Tibial nerve (tissue), 3 donors: Measurements from ENCODE around the gene DROSHA.

DNA sequence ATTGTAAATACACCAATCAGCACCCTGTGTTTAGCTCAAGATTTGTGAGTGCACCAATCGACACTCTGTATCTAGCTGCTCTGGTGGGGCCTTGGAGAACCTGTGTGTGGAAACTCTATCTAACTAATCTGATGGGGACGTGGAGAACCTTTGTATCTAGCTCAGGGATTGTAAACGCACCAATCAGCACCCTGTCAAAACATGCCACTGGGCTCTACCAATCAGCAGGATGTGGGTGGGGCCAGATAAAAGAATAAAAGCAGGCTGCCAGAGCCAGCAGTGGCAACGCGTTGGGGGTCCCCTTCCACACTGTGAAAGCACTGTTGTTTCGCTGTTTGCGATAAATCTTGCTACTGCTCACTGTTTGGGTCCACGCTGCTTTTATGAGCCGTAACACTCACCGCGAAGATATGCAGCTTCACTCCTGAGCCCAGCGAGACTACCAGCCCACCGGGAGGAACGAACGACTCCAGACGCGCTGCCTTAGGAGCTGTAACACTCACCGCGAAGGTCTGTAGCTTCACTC lies 82.1 kb upstream of the CDH9 start:
- PRO-cap = no peak
- RAMPAGE, long total RNA, 3 experiments = no peak in any of the 3 experiments

GRCh38 chr5:30100774-30101295 lies 1092.7 kb upstream of the CDH6 start:
- PRO-cap = no peak
- RAMPAGE, long total RNA, 3 experiments = no peak in any of the 3 experiments

DNA sequence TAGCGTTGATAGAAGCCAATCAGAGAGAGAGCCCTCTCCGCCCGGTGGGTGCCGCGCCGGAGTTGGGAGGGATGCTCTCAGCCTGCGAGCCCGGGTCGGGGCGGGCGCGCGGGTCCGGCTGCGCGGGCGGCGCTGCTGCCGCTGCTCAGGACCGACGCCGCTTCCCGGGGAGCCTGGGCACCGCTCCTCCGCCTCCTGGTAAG lies 359 bp downstream of the CDH6 start:
- PRO-cap = no peak
- RAMPAGE, long total RNA, 3 experiments = no peak in any of the 3 experiments

DNA sequence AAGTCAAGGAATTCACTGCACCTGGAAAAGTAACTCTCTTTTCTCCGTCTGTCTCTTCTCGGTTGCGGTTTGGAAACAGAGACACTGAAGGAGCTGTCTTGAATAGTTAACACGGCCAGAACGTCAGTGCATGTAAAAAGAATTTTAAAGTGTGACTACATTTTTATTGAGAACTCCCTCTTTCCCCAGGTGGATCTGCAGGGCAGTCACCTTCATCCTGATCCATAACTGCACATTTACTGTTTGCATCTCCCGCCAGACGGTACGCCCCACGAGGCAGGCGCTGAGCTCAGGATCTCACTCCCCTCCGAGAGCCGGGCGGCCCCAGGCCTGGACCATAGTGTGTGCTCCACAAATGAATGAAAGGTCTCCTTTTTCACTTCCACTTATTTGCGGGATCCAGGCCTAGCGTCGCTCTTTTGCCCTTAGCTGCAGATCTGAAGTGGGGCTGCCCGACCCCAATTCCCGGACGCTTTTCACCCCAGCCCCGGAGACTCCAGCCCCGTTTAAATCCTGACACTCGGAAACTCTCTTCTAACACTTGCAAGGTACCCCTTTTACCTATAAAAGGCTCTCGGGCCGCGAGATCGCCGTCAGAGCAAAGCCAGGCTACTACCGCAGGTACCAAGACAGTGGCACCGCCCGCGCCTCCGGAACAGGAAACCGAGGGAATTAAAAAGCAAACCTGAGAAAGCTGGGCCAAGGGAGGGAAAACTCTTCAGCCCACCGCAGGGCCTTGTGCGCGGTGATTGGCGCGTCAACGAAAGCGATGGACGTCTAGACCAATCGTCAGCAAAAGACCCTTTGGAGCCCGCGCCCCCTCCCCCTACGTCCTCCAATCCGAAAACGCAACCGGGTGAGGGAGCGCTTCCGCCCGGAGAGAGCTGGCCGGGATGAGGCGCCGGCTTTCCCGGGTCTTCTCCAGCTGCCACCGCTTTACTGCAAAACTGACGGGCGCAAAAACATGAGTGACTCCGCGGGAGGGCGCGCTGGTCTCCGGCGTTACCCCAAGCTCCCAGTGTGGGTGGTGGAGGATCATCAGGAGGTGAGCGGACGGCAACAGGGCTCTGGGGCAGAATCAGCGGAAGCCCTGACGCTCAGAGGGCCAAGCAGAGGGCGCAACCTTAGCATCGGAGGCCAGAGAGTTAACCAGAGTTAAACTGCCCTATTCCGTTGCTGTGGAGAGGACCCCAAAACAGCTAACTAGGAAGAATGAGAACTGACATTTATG lies at the start of gene DROSHA:
Gene DROSHA, minus strand, starts transcription at position 665 of the 1,231 bp plus-strand sequence.
- PRO-cap = bidirectional peak, plus-strand start at position 877 of the sequence, minus-strand start at position 657 of the sequence
- RAMPAGE, long total RNA, 3 experiments = start-site peak on the plus strand in 3 of 3 experiments, centred at positions 873 to 886 of the sequence, 24 to 464 reads per replicate; start-site peak on the minus strand in 3 of 3 experiments, centred at positions 639 to 651 of the sequence, 88 to 180 reads per replicate

- PRO-cap = no peak
- RAMPAGE, long total RNA, 3 experiments = no peak in any of the 3 experiments
These were observed 32.4 kb downstream of the PDZD2 start for GRCh38 chr5:31671342-31671684.

GRCh38 chr5:31785936-31786432 lies 147.1 kb downstream of the PDZD2 start:
- PRO-cap = no peak
- RAMPAGE, long total RNA, 3 experiments = no peak in any of the 3 experiments

DNA sequence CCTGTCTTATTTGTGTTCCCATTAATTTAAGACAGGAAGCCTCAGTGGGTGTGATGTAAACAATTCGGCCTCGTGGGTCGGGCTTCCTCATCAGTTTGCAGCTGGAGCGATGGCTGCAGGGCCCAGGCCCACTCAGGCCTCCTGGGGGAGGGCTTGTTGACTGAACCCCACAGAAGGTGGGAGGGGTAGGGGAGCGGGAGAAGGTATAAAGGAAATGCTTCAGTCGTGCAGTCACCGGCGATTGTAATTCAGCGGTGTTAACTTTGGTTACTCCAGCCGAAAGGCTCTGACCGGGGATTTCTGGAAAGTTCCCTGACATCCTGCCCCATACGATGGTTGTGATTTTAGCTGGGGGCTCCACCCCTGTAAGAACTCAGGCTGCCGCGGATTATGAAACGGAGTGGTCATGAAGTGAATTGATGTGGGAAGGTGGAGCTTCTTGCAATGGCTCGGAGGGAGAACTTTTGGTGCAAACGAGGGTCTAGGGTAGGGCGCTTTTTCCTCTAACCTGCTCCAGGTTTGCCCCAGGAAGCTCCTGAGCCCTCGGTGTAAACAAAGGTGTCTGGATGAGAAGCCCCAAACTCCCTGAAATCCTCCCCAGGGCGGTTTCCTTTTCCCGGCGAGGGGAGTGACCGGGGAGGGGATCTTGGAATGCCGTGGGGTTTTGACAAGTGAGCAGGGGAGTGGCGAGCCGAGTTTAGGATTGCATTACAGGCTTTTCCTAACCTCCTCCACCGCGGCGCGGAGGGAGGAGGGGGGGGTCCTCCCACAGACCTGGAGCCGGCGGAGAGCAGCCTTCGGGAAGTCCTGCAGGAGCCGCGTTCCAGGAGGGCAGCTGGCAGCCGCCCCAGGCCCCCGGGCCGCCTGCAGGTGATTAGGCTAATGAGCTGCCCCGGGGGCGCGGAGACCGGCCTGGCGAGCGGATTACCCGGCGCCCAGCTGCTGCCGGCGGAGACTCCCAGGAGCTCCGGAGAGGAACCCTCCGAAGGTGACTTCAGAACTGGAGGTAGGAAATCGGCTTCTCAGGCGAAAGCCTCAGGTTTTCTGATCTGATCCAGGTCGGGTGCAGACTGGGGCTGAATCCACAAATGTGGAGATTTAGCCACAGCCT lies 215.6 kb downstream of the PDZD2 start:
- PRO-cap = bidirectional peak, plus-strand start at position 93 of the sequence, minus-strand start at position 97 of the sequence; bidirectional peak, plus-strand start at position 234 of the sequence, minus-strand start at position 243 of the sequence; bidirectional peak, plus-strand start at position 803 of the sequence, minus-strand start at position 699 of the sequence
- RAMPAGE, long total RNA, 3 experiments = start-site peak on the plus strand in 3 of 3 experiments, centred at positions 262 to 754 of the sequence, 21 to 286 reads per replicate

GRCh38 chr5:32071676-32072059 lies 102.5 kb downstream of the GOLPH3 start:
- PRO-cap = no peak
- RAMPAGE, long total RNA, 3 experiments = no peak in any of the 3 experiments

GRCh38 chr5:32090713-32091060 lies 83.4 kb downstream of the GOLPH3 start:
- PRO-cap = no peak
- RAMPAGE, long total RNA, 3 experiments = no peak in any of the 3 experiments

- PRO-cap = no peak
- RAMPAGE, long total RNA, 3 experiments = no peak in any of the 3 experiments
These were observed 39.2 kb downstream of the GOLPH3 start for GRCh38 chr5:32134736-32135438.

- PRO-cap = bidirectional peak, plus-strand start at chr5:32173593, minus-strand start at chr5:32173302
- RAMPAGE, long total RNA, 3 experiments = start-site peak on the plus strand in 2 of 3 experiments, at chr5:32173366-32173415 at its widest, 5 to 9 reads per replicate
These were observed 826 bp downstream of the GOLPH3 start for GRCh38 chr5:32173206-32173779.

GRCh38 chr5:32232287-32232937 lies 58.3 kb upstream of the GOLPH3 start:
- PRO-cap = no peak
- RAMPAGE, long total RNA, 3 experiments = no peak in any of the 3 experiments

- PRO-cap = no peak
- RAMPAGE, long total RNA, 3 experiments = no peak in any of the 3 experiments
These were observed 42.2 kb downstream of the ZFR start for GRCh38 chr5:32402269-32402859.

- PRO-cap = no peak
- RAMPAGE, long total RNA, 3 experiments = no peak in any of the 3 experiments
These were observed 1.7 kb downstream of the NPR3 start for GRCh38 chr5:32712727-32713288.

- PRO-cap = no peak
- RAMPAGE, long total RNA, 3 experiments = no peak in any of the 3 experiments
These were observed 84.8 kb downstream of the ADAMTS12 start for GRCh38 chr5:33806870-33807471.

DNA sequence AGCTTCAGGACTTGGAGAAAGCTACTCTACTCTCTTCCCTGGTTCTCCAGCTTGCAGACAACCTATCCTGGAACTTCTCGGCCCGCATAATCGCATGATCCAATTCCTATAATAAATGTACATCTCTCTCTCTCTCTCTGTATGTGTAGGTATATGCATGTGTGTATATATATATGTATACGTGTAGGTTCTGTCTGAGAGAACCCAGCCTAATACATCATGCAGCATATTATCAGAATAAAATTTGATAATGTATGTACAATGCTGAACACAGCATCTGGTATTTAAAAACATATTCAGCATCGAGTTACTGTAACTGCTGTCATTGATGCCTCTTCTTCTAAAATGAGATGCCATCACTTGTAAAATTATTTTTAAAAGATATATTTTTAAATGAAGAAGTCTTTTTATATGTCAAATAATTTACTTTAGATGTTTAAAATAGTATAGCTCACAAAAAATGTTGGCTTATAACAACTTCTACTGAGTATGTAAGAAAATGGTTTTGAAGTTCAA lies 122.3 kb upstream of the C1QTNF3 start:
- PRO-cap = no peak
- RAMPAGE, long total RNA, 3 experiments = no peak in any of the 3 experiments

DNA sequence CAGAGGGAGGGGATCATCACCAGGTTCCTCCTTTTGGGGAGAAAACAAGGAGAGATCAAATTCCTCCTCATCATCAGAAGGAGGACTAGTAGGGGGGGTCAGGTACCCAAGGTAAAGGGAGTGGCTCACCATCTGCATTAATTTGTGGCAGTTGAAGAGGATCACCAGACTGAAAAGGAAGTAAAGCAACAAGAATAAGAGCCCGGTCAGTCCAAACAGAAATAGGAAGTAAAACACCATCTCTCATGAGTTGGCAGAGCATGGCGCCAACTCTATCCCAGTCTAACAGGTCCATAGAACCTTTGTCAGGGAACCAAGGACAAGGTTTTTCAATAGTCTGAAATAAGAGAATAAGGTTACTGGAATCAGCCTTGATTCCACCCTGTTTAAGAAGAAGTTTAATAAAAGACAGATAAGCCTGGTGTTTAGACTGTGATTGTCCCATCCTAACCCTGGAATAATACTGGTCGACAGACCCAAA lies 189.0 kb upstream of the RAI14 start:
- PRO-cap = no peak
- RAMPAGE, long total RNA, 3 experiments = no peak in any of the 3 experiments

GRCh38 chr5:34564093-34565231 lies 91.7 kb upstream of the RAI14 start:
- PRO-cap = no peak
- RAMPAGE, long total RNA, 3 experiments = no peak in any of the 3 experiments

DNA sequence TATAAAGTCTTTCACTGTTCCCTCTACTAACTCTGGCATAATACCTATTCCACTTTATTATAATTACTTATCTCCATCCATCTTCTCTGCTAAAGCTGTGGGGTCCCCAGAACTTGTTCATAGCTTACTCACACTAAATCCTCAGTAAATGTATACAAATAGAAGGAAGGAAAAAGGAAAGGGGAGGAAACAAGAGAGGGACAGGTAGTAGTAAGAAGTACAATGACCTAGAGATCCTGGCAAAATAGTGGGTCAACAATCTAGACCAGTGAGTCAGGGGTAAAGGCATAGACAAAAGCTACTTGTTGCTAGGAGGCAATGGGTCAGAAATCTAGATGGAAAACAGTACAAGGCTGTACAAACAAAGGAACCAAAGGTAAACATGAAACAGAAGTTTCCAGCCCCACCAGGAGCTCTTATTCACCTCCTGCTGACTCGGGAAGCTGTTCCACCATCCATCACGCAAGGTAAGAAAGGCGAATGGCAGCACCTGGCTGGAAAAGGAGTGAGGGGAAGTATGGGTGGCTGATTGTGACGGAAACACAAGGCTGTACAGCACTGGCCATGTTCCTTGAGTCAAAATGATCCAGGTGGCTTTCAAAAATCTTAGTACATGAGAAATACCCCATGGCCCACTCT lies 70.6 kb upstream of the RAI14 start:
- PRO-cap = no peak
- RAMPAGE, long total RNA, 3 experiments = no peak in any of the 3 experiments

GRCh38 chr5:34695560-34695902 lies 39.4 kb downstream of the RAI14 start:
- PRO-cap = no peak
- RAMPAGE, long total RNA, 3 experiments = no peak in any of the 3 experiments